Colic lymph node (tissue), 1 donor: ENCODE results near the genes JHY, OR8D4, OR8G5, NRGN, ROBO3 and HEPACAM.

- PRO-cap: unidirectional peak, plus-strand start at chr11:122882901; bidirectional peak, plus-strand start at chr11:122883337, minus-strand start at chr11:122883276
These were observed at the start of gene JHY for GRCh38 chr11:122882470-122883714. JHY (plus strand) TSS chr11:122882759.

GRCh38 chr11:123058881-123059810 is 2.8 kb downstream of the HSPA8 start:
- PRO-cap: no peak

DNA sequence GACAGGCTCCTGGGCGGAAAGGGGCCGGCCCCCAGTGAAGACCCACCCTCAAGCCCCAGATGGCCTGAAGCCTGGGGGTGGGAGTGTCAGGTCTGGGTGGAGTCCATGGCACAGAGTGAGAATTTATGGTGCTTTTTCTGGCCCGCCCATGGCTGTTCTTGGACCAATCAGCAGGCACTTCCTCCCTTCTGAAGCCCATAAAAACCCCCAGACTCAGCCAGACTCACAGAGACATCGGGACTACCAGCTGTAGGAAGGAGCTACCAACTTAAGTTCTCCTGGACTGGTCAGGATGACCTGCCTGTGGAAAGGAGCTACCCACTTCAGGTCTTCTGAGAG is 104.0 kb upstream of the CLMP start:
- PRO-cap: no peak

GRCh38 chr11:123456972-123457842 is 27.1 kb downstream of the GRAMD1B start:
- PRO-cap: bidirectional peak, plus-strand start at chr11:123457609, minus-strand start at chr11:123457339

DNA sequence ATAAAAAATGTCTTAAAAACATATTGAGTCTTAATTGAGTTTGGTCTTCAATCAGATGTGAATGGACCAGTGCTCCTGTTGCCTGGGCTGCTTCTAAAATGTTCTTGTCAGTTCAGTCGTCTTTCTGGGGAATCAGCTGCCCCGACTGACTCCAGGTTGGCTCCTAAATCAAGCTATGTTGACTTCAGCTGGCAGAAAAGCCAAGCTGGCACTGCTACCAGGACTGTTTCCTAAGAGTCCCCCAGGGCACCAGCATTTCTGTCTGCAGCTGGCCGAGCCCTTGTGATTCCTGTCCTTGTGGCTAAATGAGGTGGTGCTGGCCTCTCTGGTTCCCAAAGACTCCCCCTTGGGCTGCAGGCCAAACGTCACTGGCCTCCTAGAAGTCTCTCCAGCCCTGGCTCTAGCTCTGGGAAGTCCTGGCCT is 31.0 kb downstream of the GRAMD1B start:
- PRO-cap: no peak

DNA sequence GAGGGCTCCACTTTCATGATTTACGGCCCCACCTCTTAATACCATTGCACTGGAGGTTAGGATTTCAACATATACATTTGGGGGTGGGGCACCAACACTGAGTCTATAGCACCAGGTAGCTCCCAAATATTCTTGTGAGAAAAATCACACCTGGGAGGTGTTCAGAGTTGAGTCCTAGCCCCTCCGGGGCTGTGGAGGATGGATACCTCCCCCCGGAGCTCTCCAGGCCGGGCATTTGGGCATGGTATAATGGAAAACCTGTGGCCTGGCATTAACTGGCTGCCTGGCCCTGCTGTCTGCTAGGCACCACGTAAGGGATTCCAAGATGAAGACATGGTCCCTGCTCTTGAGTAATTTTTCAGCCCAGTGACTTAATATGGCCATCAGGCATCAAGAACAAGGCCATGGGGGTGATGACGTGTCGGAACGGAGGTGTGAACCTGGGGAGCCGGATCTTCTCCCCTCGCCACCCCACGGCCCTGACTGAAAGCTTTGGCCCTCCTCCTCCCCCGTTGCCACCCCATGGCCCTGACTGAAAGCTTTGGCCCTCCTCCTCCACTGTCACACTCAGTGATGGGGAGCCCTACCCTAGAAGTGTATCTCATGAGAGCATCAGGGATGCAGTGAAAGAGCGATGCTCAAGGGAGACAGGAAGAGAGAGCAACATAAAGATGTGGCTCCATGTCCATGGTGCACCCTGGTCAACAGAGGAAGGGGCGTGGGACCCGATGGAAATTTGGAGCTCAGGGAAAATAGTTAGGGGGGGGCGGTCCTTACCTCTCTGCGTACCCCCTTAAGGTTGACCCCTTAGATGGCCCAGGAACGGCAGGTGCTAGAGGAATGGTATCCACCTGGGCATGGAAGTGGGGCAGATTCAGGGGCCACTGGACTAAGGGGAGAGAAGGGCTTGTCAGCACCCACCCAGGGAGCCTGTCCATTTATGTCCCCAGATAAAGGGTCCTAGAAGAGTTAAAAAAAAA is 58.4 kb downstream of the GRAMD1B start:
- PRO-cap: no peak

DNA sequence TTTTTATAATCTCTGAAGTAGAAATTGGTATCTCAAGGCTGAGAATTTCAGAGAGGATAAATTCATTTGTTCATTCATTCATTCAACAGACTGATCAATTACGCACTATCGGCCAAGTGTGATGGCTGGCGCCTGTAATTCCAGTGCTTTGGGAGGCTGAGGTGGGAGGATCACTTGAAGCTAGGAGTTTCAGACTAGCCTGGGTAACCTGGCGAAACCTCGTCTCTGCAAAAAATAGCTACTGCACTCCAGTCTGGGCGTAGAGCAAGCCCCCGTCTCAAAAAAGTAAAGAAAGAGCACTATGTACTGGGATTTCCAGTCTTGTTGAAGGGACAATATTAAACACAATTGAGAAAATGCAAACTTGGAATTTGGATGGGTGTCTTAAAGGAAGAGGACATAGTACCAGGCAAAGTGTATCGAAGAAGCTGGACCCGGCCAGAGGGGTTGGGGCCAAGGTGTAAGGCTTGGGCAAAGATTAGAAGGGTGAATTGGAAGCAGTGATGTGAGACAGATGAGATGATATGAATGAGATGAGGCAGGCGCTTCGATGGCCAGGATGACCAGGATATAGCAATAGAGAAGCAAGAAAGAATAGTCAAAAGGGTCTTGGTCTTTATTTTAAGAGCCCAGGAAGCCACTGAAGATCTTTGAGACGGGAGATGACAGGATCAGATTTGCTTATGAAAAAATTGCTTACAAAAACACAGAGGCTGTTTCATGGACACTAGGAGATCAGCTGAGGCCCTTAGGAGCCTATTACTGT is 59.9 kb downstream of the GRAMD1B start:
- PRO-cap: no peak

- PRO-cap: no peak
These were observed 95.5 kb downstream of the GRAMD1B start for GRCh38 chr11:123525464-123526096.

- PRO-cap: no peak
These were observed 16.5 kb upstream of the OR6M1 start for GRCh38 chr11:123822489-123823144.

GRCh38 chr11:123901959-123902376 is at the start of gene OR8D4:
OR8D4 (plus strand) TSS chr11:123902167.
- PRO-cap: no peak

DNA sequence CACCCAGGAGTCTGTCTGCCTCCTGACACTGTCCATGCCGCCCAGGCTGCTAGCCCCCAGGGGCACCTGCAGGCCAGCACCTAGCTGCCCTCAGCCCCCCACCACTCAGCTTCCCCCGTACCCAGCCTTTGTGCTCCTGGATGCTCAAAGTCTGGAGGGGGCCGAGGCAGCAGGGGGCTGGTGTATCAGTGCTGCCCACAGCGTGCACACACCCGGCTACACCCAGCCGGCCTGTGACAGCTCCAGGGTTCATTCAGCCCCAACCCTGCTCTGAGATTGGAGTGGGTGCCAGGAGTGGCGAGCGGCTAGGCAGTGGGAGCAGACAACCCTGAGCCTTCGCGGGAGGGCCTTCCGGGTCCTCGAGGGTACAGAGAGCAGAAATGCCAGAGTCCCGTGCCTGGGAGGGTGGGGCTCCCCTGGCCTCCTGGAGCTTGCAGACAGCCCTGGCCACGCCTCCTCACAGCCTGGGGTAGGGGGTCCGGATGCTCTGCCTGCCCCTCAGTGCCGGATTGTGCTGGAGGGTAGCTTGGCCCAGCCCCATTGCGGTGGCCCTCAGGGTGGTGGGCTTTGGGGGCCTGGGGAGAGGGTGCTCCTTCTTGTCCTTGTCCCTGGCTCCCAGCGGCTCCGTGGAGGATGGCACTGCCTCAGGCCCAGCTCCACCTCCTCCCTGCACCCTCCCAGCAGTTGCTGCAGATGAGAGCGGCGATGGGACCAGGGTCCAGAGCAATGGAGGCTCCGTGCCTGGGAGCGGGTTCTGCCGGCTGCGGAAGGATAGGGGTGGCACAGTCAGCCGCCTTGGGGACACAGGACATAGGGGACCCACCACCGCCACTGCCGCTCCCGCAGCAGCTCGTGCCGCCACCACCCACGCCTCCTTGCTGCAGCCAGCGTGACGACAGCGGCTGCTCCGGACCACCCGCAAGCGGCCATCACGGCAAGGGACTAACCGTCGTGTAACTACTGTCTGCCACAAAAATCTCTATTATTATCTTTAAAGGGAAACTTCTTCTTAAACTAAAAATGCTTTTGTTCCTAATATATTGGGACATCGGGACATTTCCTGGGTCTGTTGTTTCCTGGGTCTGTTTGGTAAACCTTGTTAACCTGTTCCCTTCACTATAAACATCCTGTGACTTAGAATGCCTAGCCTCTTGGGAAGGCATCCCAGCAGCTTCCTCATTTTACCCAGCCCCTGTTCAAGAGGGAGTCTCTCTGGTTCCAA is 34.9 kb upstream of the OR10G7 start:
- PRO-cap: unidirectional peak, minus-strand start at position 852 of the sequence

DNA sequence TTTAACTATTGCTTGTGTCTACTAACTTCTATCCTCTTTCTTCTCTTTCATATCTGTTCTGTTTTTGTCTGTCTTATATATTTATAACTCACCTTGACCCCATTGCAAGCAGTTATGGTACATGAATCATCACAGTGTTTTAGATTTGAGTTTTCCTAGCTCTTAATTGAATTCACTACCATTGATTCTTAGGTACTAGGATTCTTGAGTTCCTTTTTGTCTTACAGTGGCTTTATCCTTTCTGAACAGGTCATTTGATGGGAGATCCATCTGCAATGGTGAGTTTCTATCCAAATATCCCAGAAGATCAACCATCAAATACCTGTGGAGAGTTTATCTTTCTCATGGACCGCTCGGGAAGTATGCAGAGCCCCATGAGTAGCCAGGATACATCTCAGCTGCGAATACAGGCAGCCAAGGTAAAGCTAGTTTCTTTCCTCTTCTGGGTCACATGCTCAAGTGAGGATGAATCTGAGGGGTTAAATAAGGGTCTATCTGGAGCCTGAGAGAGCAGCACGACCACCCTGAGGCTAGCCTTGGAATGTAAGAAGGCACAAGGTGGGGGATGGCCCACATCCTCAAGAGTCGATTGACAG is 7.6 kb downstream of the VWA5A start:
- PRO-cap: no peak

GRCh38 chr11:124256261-124256590 is at the start of gene OR8G5:
OR8G5 (plus strand) TSS chr11:124256376.
- PRO-cap: no peak

DNA sequence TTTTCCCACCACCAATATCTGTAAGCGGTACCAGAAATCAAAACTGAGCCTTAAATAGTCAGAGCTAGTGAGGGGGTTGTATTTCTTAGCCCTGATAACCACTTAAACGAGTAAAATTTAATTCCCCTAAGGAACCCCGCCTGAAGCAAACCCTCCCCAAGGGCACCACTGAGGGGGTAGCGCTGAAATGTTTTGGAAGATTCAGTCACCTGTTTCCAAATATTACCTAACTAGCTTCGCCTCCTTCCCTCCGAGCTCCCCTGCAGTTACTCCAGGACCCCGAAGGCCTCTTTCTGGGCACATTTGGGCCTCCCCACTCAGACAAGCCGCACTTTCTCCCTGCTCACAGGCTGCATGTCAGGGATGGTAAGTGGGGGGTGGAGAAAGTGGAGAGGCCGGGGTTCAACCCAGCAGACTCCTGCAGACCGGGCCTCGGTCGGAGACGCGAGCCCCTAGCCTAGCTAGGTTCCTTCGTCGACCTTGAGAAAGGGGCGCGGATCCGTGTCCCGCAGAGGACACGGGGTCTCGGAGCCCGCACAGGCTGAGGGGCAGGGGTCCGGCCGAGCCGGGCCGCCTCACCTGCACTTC is 382 bp downstream of the SIAE start:
- PRO-cap: no peak

DNA sequence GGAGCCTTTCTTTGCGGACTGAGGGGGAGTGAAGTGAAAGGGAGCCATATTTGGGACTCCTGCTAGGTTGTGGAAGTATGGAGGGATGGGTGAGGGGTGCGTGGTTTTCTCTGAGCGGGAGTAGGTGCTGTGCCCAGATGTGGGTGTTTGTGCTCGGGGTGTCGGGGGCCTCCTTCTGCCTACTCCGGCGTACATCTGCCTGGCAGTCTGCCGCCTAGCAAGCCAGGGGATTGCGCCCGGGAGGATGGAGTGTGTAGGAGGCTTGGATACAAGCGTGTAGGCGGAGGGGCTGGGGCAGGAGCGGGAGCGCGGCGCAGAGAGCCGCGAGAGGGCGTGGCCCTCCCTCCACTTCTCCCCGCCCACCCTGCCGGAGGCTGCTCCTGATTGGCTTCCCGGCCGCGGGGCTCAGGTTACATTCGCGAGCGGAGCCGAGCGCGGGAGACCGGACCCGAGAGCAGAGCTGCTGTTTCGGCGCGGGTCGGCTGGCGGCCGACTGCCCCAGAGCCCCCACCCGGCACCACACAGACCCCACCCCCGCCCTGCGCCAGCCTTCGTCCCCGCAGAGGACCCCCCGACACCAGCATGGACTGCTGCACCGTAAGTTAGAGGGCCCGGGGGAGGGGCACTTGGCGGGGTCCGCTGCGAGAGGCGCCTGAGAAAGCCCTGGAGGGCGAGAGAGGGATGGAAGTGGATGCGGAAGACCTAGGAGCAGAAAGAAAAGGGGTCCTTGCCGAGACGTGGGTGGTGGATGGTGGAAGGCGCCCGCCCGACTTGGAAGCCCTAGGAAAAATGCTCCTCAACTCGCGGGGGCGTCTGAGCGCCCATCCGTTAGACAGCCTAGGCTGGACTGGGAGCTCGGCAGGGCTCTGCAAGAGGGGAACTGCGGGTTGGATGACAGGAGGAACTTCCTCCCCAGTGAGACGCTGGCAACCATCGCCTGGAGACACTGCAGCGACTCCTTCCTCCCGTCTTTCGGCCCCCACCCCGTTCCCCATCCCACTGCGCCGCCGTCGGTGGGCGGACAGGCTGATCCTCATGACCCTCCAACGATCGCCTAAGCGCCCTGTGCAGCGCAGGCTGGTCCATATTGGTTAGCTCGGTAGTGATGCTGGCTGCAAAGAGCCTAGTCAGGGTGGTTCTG is at the start of gene NRGN:
Gene NRGN (plus strand): TSS at position 440 of the 1,141 bp plus-strand sequence.
- PRO-cap: unidirectional peak, plus-strand start at position 440 of the sequence

DNA sequence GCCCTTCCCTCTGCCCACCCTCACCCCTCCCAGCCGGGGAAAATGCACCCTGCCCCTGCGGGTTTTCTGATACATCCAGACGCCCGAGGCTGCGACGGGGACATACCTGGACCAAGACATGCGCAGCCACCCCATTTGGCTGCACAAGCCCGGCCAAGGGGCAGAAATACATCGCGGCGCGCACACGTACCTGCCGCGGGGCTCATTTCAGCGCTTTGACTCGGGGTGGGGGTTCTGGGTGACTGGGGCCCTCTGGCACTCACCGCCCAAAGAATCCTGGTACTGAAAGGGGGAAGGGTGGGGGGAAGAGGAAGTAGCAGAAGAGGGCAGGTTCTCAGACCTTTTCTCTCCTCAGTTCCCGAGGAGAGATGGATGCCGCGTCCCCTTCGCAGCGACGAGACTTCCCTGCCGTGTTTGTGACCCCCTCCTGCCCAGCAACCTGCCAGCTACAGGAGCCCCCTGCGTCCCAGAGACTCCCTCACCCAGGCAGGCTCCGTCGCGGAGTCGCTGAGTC is 5.9 kb downstream of the VSIG2 start:
- PRO-cap: unidirectional peak, plus-strand start at position 354 of the sequence

GRCh38 chr11:124790495-124791093 is 9.6 kb downstream of the MSANTD2 start:
- PRO-cap: no peak

GRCh38 chr11:124865131-124865549 is at the start of gene ROBO3:
ROBO3 (plus strand) TSS chr11:124865432.
- PRO-cap: no peak

- PRO-cap: no peak
These were observed at the start of gene HEPACAM for GRCh38 chr11:124935732-124936643. HEPACAM (minus strand) TSS chr11:124936047.

- PRO-cap: no peak
These were observed 8.8 kb downstream of the TMEM218 start for GRCh38 chr11:125102499-125103125.